Melanocyte of skin (primary cell): ENCODE measurements around a stretch of chr6.

DNA sequence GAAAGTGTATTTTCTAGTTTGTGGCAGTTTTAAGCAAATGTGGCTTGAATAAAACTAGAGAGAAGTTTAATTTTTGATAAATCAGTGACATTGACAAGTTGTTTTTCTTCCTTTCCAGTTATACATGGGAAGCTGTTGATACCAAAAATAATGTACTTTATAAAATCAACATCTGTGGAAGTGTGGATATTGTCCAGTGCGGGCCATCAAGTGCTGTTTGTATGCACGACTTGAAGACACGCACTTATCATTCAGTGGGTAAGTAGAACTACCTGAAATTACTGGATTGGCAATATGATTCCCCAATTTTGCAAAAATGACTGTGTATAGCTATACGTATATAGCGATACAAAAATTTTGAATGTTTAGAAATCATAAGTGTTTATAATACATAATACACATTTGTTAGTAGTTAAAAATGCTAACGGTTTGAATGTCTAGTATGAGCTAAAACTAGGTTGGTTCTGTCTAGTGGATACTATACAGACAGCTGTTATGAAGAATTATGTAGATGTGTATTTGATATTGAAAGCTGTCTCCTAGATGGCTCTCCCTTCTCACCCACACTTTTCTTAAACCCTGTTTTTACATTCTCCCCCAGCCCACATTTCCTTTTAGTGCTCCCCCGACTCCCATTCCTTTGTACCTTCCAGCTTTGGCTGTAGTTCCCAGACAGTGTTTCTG, 22.3 kb downstream of the IGF2R start:
- CAGE, long polyA plus RNA, 2 experiments: no peak in any of the 2 experiments

- CAGE, long polyA plus RNA, 2 experiments: no peak in any of the 2 experiments
Observed at GRCh38 chr6:160004775-160005574, 36.1 kb downstream of the IGF2R start.

DNA sequence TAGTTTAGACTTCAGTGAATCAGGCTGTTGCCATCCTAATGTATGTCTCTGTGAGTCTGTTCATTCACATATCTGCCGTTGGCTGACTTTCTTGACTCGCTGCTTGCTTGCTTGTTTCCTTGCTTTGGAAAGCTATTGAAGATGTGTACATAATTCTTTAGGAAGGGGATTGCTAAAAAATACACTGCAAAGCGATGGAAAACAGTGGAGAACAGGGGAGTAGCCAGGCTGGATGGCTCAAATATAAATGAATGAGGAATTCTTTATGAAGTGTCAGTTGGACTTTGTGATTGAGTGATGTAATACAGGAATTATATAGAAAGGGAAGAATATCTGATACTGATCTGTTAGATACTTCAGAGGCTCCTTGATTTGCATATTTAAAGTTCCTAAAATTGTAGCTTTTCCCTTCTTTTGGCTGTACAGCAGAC, 25.9 kb upstream of the SLC22A1 start:
- CAGE, long polyA plus RNA, 2 experiments: no peak in any of the 2 experiments

GRCh38 chr6:160386723-160387508, 38.7 kb downstream of the SLC22A3 start:
- CAGE, long polyA plus RNA, 2 experiments: no peak in any of the 2 experiments

DNA sequence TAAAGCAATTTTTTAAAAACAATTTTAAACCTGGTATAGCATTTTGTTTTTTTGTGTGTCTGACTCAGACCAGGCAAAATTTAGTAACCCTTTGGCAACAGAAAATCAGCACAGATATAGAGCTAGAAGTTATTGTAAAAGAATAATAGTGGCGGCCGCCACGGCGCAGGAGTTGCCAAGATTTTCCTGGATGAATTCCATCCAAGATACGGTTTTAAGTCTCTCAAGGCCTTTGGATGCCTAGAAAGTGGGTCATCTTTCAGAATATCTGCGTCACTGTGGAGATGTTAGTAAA, 82.9 kb downstream of the SLC22A3 start:
- CAGE, long polyA plus RNA, 2 experiments: no peak in any of the 2 experiments

DNA sequence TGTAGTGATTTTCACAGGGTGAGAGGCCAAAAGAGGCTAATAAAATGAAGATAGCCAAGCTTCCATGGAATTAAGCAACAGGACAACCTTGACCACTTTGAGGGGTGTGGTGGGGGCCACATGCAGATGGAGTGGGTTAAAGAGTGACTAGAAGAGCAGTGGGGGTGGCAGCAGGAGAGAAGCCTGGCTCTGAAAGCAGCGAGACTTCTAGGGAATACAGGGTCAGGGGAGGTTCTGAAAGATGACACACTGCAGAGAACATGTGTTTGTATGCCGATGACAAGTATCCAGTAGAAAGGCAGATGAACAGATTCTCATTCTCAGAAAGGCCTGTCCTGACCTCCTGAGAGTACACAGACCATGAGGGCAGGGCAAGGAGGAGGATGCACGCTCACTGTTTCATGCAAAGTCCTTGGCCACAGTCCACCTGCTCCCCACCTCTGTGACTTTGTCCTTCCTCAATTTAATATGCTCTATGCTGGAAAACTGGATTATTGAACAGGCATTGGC, 2.9 kb downstream of the LPA start:
- CAGE, long polyA plus RNA, 2 experiments: no peak in any of the 2 experiments

GRCh38 chr6:160685679-160685878, 16.5 kb upstream of the PLG start:
- CAGE, long polyA plus RNA, 2 experiments: no peak in any of the 2 experiments

GRCh38 chr6:160927070-160927406, 64.5 kb upstream of the MAP3K4 start:
- CAGE, long polyA plus RNA, 2 experiments: no peak in any of the 2 experiments

GRCh38 chr6:160952924-160953402, 38.6 kb upstream of the MAP3K4 start:
- CAGE, long polyA plus RNA, 2 experiments: no peak in any of the 2 experiments

DNA sequence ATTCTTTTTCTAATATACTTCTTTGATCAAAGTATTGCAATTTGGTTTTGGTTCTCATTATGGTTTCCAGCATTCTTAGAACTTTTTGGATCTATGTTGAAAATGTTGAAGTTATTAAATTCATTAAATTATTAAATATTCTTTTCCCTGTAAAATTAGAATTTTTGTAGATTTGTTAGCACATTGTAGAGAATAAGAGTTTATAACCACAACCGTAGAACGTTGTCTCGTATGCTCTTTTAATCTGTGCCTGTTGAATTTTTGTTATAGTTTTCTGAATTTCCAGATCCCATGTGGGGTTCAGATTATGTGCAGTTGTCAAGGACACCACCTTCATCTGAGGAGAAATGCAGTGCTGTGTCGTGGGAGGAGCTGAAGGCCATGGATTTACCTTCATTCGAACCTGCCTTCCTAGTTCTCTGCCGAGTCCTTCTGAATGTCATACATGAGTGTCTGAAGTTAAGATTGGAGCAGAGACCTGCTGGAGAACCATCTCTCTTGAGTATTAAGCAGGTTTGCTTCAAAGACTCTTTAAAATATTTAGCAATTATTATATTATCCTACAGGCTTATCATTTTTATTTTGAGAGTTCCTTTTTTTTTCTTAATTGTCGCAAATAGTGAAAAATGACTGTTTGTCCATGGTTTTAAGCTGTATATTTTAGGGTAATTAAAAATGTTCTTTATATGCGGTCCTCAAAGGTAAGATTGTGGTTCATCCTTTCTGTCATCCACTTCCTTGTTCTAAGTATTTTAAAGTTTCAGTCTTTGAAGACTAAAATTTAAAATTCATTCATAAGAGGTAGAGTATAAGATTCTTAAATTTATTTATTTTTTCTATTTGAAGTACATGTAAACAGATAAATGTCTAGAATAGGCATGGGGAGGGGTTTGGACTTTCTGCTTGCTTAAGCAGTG, 79.0 kb downstream of the MAP3K4 start:
- CAGE, long polyA plus RNA, 2 experiments: no peak in any of the 2 experiments

- CAGE, long polyA plus RNA, 2 experiments: no peak in any of the 2 experiments
Observed at GRCh38 chr6:161098162-161098544, 106.6 kb downstream of the MAP3K4 start.

GRCh38 chr6:161171977-161172406, 101.9 kb downstream of the AGPAT4 start:
- CAGE, long polyA plus RNA, 2 experiments: no peak in any of the 2 experiments

DNA sequence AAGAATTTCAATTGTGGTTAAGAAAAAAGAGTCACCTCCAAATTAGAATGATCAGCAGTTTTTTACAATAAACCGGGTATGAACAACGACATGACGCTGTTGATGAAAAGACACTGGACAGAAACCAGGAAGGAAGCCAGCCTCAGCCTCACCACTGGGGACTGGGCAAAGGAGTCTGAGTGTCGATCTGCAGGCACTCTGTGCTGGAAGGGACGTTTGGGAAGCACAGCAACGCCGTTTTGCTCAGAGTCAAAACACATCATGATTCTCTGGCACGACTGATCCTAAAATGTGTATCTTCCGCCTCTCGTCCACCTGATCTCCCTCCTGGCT, 69.0 kb downstream of the AGPAT4 start:
- CAGE, long polyA plus RNA, 2 experiments: no peak in any of the 2 experiments

- CAGE, long polyA plus RNA, 2 experiments: no peak in any of the 2 experiments
Observed at GRCh38 chr6:161228794-161229657, 44.8 kb downstream of the AGPAT4 start.

DNA sequence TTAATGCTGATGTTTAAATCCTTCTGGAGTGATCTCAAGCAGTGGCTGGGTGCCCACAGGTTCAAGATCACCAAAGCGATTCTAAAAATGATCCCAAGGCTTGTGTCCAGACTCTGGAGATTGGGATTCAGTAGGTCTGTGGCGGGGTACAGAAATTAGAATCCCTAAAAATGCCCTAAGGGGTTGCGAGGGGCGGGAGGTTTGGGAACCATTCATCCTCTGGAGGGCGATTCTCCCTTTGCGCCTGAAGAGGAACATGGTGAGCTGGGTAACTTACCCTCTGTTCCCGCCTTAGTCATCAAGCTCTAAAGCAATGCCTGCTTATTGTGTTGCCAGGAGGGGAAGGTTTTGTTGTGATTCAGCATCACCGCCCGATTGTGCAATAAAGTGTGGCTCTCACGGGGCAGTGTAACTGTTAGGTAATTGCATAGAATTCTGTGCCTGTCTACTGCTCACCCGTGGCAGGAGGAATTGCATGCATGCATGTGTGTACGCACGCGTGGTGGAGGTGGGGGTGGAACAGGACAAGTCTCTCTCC, 95.4 kb upstream of the AGPAT4 start:
- CAGE, long polyA plus RNA, 2 experiments: no peak in any of the 2 experiments

- CAGE, long polyA plus RNA, 2 experiments: no peak in any of the 2 experiments
Observed at GRCh38 chr6:162186989-162187704, 540.4 kb downstream of the PRKN start.

DNA sequence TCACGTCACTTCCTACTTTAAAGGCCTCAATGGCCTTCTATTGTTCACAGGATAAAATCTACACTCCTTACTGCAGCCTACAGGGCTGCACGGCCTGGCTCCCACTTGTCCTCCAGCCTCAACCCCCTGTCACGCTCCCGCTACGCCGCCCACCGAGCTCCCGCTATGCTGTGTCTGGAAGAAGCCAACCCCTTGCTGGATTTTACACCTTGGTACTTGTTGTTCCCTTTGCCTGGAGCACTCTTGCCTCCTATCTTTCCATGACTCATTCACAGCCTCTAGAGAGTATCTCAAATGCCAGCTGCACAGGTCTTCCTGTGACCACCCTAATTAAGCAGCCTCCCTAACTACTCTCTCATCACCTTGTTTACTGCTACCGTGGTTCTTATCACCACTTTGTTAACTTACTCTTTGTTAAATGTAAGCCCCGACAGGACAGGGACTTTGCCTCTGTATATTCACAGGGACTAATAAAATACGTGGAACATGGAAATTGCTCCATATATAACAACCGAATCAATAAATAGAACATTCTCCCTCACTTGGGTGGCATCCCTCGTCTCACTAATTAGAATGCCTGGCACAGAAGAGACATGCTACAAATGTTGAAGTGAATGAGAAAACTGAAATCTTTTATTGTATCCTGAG, 259.8 kb downstream of the PRKN start:
- CAGE, long polyA plus RNA, 2 experiments: no peak in any of the 2 experiments

DNA sequence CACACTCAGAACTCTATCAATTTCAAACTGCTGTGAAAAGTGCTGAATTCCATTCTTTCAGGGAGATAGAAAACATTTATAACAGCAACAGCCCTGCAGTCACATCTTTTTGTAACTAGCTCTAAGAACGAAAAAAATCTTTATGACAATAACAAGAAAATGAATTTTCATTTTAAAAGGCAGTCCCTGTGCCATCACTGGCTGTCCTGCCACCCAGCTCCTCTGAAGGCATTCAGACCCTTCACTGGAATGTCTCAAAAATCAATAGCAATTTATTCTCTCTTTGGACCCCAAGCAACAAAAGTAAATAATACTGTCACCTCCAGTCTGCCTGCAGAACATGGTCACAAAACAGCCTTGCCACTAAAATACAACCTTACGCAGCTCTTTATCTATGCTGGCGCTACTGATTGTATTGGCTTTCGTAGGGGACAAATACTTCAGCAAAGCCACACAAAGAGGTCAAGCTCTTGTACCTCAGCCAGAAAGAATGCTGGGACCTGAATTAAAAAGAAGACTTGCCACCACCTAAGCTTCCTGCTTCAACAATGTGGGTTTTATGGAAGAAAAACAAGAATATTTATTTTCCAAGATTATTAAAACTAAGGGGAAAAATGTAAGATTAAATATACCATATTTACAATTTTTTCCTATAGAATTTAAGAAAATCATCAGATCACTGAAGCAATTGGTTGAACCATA, 57.3 kb downstream of the PRKN start:
- CAGE, long polyA plus RNA, 2 experiments: no peak in any of the 2 experiments

- CAGE, long polyA plus RNA, 2 experiments: no peak in any of the 2 experiments
Observed at GRCh38 chr6:163208794-163209140, 205.8 kb upstream of the QKI start.

- CAGE, long polyA plus RNA, 2 experiments: no peak in any of the 2 experiments
Observed at GRCh38 chr6:163261083-163261380, 153.5 kb upstream of the QKI start.